Measurements from ENCODE around the genes LMOD1 and ELF3.

DNA sequence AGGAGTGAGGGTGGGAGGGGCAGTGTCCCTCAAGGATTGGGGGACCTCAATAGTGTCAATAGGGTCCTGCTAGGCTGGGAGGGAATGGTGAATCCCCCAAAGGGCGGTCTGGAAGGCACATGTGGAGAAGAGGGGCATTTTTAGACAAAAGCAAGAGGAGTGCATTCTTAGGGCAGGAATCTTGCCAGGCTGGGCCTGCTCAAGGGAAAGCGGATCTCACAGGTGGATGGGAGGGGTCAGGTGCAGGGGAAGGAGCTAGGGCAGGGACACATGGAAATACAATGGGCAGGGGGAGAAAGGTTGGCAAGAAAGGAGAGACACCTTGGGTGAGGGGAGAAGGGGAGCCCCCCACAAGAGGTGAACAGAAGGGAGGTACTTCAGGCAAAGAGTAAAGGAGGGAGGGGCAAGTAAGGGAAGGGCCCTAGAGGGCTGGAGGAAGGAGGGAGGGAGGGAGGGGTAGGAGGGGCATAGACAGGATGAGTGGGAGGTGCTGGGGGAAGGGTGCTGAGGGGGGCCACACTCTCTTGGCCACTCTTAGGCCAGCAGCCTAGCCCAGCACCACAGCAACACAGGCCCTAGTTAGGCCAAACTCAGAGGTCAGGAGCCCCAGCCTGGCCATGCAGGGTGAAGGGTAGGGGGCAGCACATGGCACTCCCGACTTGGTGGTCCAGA lies 6.0 kb downstream of the SHISA4 start:
- PRO-cap: no peak
- RAMPAGE, long total RNA: no peak

GRCh38 chr1:201928258-201928560 lies 18.1 kb downstream of the LMOD1 start:
- PRO-cap: no peak
- RAMPAGE, long total RNA: no peak

DNA sequence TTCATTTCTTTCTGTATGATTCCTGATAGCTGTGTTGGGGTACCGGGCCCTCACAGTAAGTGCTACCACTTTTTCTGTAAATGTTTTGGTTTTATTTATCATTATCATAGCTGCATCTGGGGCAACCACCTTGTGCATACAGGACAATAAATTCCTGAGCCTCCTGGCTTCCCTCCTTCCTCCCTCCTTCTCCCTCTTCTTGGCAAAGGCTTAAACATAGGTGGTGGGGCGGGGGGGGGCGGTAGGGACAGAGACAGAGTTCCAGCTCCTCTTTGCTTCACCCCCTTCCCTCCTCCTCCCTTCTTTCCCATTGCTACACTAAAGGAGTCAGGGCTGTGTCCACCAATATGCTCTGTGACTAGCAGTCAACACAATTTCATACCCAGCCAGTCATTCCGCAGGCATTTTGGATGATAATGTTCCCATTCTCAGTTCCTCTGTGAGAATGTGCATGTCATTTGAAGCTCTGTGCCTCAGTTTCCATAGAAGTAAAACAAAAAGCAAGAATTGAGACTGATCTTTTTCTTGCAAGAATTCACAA lies 1.8 kb downstream of the LMOD1 start:
- PRO-cap: unidirectional peak, minus-strand start at position 189 of the sequence
- RAMPAGE, long total RNA: no peak

DNA sequence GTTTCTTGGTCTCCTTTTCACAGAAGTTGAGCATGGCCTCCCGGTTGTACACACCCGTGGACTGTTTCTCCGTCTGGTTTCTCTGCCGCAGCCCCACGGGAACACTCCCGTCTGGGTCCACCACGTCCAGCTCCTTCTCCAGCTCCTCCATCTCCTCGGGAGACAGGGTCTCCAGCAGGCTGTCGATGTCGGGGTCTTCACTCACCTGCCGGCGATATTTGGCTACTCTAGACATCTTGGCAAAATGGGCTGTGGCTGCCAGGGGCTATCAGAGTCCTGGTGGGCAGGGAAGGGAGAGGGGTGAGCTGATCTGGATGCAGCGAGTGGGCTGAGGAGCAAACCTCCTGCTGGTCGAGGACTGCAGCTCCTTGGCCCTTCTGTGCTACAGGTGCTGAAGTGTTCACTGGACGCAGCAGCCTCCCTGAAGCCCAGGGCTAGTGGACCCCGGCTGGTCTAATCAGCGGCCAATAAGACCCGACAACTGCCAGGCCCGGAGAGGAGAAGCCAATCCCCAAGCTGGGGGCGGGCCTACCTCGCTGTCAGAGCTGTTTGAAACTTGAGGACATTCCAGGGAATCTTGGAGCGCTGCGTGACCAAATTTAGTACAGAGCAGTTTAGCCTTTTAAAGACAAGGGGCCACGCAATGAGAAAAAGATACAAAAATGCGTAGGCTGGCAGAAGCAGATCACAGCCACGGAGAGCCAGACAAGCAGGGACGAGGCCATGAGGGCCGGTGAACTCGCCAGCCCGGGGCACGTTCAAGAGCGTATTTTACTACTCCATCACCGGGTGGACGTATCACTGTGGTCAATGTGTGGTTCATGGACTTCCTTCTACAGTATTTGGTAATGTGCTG lies at the start of gene LMOD1:
Gene LMOD1, minus strand, starts transcription at position 443 of the 856 bp plus-strand sequence.
- PRO-cap: bidirectional peak, plus-strand start at position 688 of the sequence, minus-strand start at position 483 of the sequence
- RAMPAGE, long total RNA: start-site peak on the minus strand centred at position 412 of the sequence, 87 bp wide, 1,591 and 2,515 reads in 2 replicates; start-site peak on the plus strand centred at position 686 of the sequence, 10 bp wide, 45 and 13 reads in 2 replicates

DNA sequence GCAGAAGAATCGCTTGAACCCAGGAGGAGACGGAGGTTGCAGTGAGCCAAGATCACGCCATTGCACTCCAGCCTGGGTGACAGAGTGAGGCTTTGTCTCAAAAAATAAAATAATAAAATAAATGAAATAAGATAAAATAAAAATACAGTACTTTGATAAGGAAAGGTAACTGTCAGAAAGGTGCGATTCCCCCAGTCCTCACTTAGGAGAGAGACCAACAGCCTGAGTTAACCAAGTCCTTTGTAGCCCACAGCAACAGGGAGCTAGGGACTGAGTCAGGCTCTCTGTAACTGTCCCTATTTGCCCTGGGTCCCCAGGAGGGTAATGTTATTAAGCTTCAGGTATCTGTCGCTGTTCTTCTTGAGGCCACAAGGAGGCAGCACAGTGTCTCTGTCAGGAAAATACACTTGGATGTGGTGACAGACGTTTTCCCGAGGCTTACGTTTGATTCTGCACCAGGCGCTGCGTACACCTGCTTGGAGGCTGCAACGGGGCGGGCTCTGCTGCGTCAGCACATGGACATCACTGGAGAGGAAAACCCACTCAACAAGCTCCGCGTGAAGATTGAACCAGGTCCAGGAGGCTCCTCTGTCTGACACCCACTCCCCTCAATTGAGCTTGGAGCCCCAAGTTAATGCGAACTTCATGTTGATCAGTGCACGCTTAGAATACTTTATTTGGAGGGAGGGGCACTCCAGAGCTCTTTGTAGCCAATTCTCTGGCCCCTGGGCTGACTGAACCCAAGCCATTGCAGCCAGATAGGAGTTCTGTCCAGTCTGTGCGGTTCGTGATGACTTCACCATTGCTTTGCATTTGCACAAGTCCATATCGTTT lies 10.7 kb upstream of the ELF3 start:
- PRO-cap: no peak
- RAMPAGE, long total RNA: no peak

DNA sequence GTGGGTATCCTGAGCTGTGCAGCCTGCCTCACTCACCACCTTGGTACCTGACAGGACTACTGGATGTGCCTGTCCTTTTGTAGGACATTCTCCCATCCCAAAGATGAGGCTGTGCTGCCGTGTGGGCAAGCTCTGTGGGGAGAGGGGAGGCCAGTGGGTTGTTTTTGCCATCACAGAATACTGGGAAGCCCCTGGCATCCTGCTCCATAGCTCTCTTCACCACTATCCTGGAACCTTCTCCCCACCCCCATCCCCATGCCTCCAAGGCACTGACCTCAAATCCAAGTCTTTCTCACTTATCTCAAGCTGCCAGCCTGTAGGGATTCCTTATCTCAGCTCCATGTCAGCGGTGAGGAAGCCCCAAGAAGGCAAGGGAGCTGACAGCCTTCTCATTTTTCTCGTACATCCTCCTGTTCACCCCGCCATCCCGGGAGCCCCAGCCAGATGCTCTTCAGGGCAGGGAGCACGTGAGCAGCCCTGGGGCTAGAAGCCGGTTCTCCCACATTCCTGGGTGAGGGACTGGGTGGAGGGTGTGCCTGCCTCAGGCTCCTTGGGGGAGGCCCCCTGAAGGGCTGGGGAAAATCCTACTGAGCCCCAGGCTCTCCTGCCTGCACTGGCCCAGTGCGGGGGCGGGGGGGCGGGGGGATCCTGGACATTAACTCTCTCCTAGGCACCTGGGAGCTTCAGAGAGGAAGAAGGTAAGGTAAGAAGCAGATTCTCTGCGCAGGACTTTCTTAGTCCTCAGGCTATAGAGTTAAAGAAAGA lies 2.4 kb upstream of the ELF3 start:
- PRO-cap: no peak
- RAMPAGE, long total RNA: no peak

GRCh38 chr1:202009958-202010873 lies at the start of gene ELF3:
ELF3 (plus strand) TSS chr1:202010587.
- PRO-cap: unidirectional peak, plus-strand start at chr1:202010519; unidirectional peak, plus-strand start at chr1:202010587
- RAMPAGE, long total RNA: start-site peak on the plus strand at chr1:202010579-202010625, 390 and 156 reads in 2 replicates

- PRO-cap: no peak
- RAMPAGE, long total RNA: no peak
These were observed 52.7 kb downstream of the ELF3 start for GRCh38 chr1:202063016-202063568.

DNA sequence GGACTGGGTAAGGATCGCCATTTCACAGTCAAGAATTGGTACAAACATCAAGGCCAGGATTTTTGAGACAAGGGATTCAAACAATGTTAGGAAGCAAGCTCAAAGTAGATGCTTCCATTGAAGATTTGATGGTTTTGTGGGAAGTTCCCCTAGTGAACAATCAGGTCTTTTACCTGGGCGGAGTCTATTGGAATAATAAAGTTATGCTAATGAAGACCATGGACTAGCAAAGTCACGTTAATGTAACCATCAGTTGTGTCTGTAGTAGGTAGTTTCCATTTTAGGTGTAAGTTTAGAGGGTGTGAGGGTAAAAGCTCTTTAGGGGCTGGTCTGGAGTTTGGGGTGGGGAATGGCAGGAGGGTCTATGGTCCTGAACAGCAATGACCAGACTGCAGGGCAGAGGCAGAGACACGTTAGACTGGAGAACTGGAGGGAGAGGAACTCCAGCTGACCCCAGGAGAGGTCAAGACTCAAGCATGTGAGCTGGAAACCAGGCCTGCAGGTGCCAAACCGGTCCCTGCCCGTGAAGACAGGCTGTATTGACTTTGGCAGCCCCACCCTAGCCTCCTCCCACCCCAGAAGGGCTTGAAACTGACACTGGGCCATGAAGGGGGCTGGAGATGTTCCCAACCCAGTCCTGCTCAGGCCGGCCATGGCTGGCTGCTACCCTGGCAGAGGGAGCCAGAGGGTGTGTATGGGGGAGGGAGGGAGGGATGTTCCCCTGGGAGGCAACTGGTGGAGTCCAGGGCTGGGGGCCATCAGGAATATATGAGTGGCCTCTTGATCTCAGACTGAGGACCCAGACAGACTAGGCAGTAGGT lies 35.9 kb upstream of the GPR37L1 start:
- PRO-cap: no peak
- RAMPAGE, long total RNA: no peak

DNA sequence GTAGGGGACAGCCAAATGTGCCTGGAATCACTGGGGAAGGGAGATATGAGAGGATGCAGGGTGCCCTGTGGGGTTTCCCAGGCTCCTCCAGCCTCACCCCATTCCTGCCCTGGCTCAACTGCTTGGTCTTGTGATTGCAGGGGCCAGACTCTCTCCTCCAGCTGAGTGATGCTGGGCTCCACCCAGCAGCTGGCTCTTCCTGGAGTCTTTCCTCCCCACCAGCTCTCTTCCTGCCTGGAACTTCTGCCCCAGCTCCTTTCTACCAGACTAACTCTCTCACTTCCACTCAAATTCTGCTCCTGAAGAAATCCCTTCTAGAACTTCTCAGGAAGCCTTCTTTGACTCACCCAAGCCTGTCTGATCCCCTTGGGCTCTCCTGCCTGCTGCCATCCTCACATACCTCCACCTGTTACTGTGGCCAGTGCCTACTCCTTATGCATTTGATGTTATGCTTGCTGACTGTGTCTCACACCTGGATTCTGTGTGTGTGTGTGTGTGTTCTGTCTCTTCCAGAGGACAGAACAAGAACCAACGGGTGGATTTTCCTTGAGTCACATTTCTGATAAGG lies 9.2 kb upstream of the GPR37L1 start:
- PRO-cap: no peak
- RAMPAGE, long total RNA: no peak

DNA sequence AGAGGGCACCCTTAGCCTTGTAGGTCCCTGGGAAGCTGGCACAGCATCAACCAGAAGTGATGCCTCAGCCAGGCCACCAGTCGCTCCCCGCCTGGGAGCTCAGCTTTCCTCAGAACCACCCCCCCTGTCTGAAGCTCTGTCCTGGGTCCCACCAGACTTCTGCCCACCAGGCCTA lies 7.3 kb downstream of the GPR37L1 start:
- PRO-cap: no peak
- RAMPAGE, long total RNA: no peak

DNA sequence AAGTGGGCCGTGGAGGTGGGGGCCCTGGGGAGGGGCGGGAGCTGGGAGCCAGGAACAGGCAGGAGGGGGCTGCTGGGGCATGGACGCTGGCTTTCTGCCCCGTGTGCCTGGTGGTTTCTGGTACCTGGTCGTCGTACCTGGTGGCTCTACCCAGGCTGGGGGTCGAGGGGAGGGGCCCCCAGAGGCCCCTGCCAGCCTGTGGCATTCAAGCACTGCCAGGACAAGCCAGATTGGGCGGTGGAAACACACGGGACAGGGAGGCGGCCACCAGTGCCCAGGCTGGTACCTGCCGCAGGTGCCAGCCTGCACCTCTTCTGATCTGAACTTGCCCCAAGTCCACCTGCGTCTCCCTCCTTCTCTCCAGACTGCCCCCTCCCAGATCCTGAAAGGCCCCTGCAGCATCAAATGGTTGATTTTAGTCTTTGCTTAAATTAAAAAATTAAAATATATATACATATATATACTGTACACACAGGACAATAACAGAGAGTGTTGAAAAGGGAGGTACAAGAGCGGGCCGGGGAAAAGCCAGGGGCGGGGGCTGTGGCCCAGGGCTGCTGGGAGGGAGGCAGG lies 10.8 kb downstream of the ARL8A start:
- PRO-cap: no peak
- RAMPAGE, long total RNA: no peak

GRCh38 chr1:202178906-202179848 lies 14.4 kb upstream of the LGR6 start:
- PRO-cap: no peak
- RAMPAGE, long total RNA: no peak

DNA sequence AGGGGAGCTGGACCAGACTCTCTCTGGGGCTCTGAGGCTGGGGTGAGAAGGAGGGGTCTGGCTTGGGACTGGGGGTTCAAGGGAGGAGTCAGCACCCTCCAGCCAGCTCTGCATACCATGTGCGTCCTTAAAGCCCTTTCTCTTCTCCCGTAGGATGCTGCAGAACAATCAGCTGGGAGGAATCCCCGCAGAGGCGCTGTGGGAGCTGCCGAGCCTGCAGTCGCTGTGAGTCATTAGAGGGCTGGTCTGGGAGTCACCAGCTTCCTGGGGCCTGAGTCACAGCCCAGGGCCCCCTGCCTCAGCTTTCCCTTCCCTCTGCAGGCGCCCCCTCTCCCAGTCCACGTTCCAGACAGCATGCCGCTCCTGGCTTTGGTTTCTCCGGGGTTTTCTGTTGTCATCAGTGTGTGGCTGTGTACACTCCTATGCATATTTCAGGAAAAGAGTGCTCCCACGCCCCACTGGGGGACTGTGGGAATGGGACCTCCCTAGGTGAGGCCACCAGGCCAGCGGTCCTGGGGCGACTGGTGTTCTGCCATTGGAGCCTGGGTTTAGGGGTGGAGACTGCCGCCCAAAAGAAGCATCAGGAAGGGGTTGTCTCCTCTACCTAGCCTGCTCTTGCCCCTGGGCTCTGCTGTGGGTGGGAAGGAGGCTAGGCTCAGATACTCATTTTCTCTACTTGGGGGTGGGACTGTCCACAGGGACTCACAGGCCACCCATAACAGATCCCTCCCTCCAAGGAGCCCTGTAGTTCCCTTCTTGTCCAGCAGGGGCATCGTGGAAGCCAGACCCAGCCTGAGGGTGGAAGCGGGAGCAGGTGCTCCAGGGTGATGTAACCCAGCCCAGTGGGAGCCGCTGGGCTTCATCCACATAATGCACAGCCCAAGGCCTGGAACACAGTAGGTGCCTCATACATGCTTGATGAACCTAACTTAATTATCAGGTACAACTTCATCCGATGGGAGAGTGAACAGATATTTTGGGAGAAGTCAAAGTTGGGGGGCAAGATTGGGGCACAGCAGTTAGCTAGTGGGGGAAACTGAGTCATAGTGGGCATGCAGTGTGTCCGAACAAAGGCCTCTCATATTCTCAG lies 42.5 kb downstream of the LGR6 start:
- PRO-cap: no peak
- RAMPAGE, long total RNA: no peak

DNA sequence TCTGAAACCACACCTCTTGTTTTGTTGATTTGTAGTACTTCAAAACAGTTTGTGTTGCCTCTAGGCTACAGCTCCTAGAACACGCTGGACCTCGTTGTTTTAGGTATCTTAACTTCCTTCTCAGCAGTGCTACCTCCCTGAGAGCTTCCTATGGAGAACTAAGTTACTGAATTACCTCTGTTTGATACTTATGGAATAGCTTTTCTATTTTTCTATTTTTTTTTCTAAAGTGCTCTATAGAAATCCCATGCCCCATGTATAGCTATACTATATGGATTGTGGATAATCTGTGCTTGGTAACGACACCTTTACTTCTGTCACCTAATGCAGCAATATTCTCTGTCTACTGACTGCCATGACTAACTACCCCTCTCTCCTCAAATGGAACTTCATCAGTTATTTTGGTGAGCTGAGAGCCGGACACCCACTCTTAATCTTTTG lies 1.1 kb downstream of the PPP1R12B start:
- PRO-cap: no peak
- RAMPAGE, long total RNA: no peak

GRCh38 chr1:202729663-202730161 lies 19.5 kb upstream of the SYT2 start:
- PRO-cap: no peak
- RAMPAGE, long total RNA: no peak

DNA sequence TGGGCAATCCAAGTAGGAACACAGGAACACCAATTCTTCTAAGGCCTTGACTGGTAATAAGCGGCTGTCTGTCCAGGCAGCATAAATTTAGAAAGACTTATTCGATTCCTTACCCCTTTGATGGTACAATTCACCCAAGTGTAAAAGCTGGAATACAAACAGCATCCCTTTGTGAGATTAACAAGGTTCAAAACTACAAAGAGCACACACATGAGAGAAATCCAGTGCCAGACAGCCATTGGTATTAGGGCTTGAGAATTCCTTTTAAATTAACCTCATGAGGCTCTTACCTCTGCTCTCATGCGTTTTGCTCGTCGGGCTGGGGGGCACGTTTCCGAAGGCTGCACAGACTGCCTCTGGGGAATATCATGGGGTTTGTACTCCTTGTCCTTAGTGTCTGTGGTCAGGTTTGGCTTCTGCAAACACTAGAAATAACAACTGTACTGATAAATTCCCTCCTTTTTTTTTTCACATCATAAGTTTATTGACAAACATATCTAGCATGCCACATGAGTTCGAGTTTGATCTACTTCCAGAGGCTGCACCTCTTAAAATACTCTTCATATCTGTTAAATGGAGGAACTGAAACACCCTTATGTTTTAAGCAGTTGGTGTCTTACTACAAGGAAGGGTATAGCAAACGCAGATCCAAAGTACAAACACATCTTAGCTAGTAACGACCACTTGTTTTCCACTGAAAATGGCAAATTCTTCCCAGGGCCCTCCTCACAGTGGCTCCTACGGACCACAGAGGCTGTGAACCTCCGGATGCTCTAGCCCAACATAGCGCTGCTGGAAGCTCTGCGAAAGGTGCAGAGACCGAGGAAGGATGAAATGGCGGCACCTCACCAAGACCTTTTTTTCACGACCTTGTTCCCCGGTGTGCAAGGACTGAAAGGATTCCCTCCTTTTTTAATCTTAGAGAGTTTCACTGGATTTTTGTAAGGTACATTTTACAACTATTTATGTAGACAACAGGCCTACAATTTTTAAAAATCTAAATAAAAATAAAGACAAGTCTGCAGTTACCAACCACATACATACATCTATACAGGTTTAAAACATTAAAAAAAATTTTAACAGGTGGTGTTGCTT lies 41.2 kb downstream of the KDM5B start:
- PRO-cap: no peak
- RAMPAGE, long total RNA: no peak

DNA sequence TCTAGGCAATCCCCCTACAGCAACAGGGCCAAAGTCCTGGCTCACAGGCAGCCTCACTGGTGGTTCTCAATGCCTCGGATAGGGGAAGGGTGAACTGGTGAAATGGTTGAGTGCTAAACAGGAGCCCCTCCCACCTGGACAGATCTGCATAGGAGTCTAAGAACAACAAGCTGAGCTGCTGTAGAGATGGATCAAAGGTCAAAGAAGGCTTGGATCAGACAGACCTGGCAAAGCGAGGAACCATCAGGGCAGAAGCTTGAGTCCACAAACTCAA lies 31.8 kb downstream of the RABIF start:
- PRO-cap: no peak
- RAMPAGE, long total RNA: no peak

DNA sequence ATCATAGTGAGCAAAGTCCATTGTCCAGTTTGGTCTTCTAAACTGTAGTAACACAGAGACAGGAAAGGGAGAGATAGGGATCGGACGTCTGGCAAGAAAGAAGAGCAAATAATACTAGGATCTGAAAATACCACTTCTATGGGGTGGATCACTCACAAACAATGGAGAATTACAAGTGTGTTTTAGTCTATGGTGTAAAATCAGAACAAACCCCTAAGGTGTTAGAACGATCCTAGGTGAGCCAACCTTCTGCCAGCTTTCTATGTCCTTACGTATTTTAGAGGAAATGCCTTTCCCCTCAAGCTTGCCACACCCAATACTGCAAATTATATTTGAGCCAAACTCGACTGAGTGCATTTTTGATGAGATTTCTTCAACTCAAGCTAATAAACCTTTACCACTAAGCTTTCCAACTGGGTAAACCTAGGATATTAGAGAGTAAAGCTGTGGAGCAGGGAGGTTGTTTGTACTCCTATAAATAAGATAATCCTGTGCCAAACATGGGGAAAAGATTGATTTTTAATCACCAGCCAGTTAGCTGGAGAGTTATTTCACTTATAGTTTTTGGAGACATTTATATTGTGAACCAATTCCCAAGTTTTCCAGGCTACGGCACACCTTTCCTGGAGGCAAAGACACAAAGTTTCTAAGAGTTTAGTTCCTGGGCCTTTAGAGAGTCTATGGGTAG lies 3.7 kb downstream of the ADIPOR1 start:
- PRO-cap: no peak
- RAMPAGE, long total RNA: no peak

DNA sequence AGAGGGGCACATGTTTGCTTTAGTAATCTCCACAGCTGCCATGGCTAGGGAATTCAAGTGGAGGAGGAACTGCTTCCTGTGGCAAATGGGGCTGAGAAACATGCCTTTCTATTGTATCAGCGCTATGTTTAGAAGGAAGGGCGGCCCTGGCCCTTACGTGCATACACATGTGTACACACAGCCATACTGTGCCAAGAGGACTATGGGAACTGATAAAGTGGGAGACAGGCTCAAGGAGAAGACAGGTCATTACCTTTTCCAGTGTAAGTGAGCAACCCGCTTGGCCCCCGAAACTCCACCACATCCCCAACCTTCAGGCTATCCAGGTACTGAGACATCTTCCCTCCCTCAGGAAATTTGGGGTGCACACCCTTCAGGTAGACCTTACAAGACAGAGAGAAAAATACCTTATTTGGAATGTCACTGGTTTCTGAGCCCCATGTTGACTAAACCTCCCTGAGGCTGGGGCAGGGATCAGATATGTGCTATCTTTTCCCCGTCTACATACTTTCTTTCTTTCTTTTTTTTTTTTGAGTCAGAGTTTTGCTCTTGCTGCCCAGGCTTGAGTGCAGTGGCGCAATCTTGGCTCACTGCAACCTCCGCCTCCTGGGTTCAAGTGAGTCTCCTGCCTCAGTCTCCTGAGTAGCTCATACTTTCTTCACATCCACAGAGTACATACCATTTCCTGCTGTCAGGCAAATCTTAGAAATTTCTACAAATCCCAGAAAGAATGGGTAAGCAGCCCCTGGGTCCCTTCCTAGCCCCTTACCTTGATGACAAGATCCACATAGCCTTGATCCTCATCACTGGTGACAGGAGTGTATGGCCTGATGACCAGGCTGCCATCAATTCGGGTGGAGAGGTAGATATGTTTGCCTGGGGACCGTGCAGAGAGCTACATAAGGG lies 1.7 kb downstream of the CYB5R1 start:
- PRO-cap: no peak
- RAMPAGE, long total RNA: no peak